ENCODE results near the gene RNF224.

GRCh38 chr9:136994284-136995363 lies 1.7 kb downstream of the CLIC3 start:
- PRO-cap, 7 experiments = no peak in any of the 7 experiments

DNA sequence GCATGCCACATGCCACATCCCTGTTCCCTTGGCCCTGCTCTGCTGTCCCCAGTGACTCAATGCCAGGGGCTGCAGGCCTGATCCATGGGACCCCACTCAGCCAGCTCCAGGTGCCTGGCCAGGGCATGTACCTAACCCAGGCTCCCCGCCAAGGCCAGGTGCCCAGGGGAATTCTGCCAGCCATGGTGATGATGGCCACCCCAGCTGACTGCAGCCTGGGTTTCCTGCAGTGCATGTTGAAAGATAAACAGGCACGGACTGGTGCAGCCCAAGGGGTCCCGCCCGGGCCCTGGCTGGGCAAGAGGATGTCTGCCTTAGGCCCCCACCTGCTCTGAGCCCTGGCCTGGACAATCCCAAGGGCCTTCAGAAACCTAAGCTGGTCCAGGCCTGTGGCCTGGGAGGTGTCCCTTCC lies 1.2 kb downstream of the ABCA2 start:
- PRO-cap, 7 experiments = no peak in any of the 7 experiments

DNA sequence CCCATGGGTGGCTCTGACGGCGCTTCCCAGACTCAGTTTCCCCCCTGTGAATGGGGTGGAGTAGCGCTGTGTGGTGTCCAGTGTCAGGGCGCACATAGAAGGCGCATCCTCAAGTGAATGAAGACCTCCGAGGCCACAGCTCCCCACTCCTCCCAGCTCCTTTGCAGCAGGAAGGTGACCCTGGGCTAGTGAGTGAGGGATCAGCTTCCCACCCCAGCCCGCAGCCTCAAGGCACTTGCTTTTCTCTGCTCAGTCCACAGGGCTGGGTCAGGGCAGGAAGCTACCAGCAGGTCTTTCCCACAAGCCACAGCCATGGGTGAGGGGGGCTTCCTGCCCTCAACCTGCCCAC lies 950 bp upstream of the ABCA2 start:
- PRO-cap, 7 experiments = no peak in any of the 7 experiments

- PRO-cap, 7 experiments = no peak in any of the 7 experiments
These were observed 655 bp downstream of the NPDC1 start for GRCh38 chr9:137045075-137045968.

DNA sequence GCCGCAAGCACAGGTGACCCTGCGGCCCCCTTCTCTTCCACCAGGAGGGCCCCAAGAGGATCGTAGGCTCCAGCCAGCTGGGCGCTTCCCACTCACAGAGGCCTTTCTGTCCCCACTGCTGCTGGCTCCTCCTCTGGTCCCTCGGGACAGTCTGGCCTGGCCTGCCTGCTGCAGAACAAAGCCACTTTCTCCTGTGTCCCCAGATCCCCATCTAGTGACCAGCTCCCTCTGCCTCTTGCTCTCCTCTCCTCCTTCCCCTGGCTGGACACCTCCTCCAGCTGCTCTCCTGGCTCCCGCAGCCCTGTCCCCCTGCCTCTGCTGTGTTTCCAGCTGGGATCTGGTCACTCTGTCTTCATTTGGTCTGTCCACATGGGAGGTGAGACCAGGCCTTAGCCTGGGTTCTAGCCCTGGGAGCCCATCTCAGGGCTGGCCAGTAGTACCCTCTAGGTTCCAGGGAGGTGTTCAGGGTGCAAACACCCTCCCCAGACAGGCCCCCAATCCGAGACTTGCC lies 680 bp upstream of the SAPCD2 start:
- PRO-cap, 7 experiments = no peak in any of the 7 experiments

GRCh38 chr9:137085458-137086514 lies 999 bp upstream of the MAN1B1 start:
- PRO-cap, 7 experiments = peak in 2 of 7 experiments; most common plus-strand start chr9:137086205 (in 2)

DNA sequence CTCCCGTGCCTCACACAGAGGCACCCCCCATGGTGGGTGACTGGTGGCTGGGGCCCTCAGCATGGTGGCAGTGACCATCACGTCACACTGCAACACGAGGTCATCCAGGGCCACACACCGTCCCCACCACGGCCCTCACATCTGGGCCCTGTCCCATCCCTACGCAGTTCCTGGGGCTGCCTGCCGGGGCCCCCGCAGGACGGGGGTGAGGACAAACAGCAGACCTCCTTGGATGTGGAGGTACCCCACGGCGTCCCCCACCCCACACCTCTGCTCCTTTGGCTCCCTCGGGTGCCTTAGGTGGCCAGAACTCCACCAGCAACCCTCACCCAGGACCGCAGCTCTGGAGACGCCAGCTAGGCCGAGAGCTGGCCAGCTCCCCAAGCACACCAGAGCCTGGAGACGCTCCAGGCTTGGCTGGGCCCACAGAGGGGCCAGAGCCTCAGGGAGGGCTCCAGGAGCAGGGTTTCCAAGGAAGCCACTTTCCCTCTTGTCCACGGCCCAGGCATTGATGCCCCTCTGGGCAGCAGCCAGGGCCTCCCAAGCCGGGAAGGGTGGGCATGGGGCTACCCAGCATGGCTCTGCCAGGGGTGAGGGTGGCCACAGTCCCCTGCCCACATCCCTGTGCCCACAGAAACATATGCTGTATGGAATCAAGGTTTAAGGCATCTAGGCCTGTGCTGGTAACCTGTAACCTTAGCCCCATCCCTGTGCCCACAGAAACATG lies 1.3 kb upstream of the DPP7 start:
- PRO-cap, 7 experiments = no peak in any of the 7 experiments

- PRO-cap, 7 experiments = no peak in any of the 7 experiments
These were observed 2.3 kb upstream of the DPP7 start for GRCh38 chr9:137116531-137117495.

- PRO-cap, 7 experiments = peak in 7 of 7 experiments; most common plus-strand start chr9:137223750 (in 7); most common minus-strand start chr9:137223372 (in 5)
These were observed 1.4 kb upstream of the CYSRT1 start for GRCh38 chr9:137223243-137224351.

DNA sequence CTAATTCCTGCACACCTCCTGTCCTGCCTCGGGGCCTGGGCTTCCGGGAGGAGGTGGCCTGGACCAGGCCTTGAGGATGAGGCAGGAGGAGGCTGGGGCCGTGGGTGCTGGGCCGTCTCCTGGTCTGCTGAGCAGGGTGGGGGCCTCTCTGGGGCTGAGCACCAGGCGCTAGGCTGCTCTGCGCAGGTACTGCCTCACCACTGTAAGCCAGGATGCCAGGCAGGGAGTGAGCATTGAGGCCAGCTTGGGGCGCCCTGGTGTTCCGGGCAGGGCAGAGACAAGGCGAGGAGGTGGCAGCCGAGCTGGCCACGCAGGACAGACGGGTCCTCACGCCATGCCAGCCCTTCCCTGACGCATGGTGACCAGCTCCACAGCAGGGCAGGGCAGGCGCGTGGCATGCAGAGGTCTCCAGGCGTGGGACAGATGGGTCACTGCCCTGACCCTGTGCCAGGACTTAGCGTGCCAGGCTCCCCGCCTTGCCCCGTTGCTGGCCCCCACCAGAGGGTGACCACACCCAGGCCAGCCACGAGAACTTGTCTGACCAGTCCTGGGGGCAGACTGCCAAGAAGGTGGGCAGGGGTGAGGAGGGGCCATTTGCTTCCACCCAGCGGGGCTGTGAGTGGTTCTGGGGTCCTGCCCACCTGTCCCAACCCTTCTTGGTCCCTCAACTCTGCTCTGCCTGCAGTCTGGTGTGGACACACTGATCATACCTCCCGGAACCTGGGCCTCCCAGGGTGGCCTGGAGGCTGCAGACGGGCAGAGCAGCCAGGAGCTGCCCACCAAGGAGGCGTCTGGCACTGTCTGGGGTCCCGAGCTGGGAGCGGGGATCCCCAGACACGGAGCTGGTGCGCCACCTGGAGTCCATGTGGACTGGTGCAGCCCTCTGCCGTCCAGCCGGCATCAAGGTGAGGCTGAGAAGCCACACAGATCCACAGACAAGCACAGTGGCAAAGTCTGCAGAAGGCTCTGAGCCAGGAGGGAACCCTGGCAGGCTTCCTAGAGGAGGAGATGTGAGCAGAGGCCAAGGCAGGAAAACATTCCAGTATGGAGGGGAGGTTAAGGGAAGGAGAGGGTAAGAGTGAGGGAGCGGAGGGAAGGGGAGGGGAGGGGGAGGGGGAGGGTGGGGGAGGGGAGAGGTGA lies at the start of gene RNF224:
Gene RNF224 (plus strand): TSS at position 667 of the 1,140 bp plus-strand sequence.
- PRO-cap, 7 experiments = no peak in any of the 7 experiments

GRCh38 chr9:137241482-137241853 lies 381 bp downstream of the TUBB4B start:
- PRO-cap, 7 experiments = peak in 1 of 7 experiments; most common plus-strand start chr9:137241719 (in 1); most common minus-strand start chr9:137241568 (in 1)

DNA sequence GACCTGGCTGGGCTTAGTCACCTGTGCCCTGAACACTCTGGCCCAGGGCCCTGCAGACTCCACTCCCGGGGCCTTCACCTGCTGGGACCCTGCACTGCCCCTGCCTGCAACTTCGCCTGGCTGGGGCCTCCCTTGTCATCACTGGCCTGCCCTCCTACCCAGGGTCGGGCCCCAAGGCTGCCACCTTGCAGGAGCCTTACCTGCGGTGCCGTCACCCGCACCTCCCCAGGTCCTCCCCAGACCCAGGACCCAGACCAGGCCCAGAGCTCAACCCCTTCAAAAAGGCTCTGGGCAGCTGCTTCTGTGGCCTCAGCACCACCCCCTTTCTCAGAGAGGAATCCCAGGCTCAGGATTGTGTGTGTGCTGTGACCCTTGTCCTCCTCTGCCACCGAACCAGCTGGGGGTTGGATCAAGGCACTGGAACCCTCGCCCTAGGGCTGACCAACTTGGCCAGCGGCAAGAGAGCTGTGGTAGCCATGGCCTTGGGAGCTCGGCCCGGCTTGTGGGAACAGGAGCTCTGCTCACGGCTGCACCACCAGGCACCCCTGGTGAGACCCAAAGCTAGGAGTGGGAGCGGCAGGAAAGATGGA lies 1.1 kb upstream of the NELFB start:
- PRO-cap, 7 experiments = no peak in any of the 7 experiments

GRCh38 chr9:137269136-137269953 lies 8.2 kb upstream of the TOR4A start:
- PRO-cap, 7 experiments = no peak in any of the 7 experiments

DNA sequence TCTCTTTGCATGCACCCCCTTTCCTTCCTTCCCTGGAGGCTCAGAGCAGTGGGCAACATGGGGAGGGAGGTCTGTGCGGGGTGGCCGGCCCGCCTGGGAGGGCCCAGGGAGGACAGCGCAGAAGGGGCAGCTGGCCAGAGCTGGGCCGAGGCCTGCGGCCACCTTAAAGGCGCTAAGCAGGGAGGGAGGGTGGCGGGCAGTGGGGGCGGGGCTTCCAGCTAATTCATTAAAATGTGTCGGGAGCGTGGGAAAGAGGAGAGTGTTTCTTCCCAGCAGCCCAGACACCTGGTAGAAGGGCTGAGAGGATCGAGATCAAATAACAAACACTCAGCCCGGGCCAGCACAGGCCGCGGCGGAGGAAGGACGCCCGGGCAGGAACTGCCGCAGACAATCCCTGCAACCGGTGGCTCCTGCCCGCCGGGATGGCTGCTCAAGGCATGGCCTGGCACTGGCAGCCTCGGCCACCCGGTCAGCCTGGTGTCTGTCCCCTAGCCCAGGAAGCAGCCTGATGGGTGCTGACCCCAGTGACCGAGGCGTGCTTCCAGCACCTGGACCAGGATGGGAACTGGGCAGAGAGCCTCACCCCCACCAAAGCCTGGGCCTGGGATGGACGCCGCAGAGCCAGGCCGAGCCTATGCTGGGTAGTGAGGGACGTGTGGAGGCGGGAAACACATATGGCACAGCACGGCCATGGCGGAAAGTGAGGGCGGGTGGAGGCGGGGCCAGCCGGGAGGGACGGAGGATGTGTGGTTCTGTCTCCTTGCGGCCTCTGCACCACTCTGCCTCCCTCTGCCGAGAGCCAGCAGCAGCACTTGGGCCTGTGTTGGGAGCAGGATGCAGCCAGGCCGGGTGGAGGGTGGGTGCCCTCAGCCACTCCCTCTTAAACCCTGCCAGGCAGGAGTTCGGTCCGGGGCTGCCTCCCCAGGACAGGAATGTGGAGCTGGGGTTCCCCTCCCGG lies 3.2 kb upstream of the NRARP start:
- PRO-cap, 7 experiments = peak in 1 of 7 experiments; most common plus-strand start position 774 of the sequence (in 1); most common minus-strand start position 781 of the sequence (in 1)

DNA sequence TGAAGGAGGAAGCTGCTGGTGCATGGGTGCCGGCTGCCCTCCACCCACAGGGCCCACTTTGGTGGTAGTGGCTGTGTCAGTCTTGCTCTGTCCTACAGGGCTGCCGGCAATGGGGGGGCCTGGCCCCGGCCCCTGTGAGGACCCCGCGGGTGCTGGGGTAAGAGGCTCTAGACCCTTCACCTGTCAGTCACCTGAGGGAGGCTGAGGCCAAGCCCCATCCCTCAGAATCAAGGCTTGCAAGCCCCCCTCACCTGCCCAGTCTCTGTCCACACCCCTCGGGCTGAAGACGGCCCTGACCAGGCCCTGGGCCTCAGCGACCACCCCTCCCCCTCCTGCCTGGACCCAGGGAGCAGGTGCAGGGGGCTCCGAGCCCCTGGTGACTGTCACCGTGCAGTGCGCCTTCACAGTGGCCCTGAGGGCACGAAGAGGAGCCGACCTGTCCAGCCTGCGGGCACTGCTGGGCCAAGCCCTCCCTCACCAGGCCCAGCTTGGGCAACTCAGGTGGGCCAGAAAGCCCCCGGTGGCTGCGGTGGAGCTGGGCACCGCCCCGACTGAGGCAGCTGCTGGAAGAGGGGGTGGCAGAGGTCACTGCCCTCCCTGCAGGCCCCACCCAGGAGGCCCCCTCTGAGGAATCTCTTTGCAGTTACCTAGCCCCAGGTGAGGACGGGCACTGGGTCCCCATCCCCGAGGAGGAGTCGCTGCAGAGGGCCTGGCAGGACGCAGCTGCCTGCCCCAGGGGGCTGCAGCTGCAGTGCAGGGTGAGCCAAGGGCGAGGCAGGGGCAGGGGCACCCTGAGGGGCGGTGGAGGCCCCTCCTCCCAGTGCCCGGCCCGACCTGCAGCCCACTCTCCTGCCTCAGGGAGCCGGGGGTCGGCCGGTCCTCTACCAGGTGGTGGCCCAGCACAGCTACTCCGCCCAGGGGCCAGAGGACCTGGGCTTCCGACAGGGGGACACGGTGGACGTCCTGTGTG lies 7.8 kb downstream of the ENTPD8 start:
- PRO-cap, 7 experiments = no peak in any of the 7 experiments

DNA sequence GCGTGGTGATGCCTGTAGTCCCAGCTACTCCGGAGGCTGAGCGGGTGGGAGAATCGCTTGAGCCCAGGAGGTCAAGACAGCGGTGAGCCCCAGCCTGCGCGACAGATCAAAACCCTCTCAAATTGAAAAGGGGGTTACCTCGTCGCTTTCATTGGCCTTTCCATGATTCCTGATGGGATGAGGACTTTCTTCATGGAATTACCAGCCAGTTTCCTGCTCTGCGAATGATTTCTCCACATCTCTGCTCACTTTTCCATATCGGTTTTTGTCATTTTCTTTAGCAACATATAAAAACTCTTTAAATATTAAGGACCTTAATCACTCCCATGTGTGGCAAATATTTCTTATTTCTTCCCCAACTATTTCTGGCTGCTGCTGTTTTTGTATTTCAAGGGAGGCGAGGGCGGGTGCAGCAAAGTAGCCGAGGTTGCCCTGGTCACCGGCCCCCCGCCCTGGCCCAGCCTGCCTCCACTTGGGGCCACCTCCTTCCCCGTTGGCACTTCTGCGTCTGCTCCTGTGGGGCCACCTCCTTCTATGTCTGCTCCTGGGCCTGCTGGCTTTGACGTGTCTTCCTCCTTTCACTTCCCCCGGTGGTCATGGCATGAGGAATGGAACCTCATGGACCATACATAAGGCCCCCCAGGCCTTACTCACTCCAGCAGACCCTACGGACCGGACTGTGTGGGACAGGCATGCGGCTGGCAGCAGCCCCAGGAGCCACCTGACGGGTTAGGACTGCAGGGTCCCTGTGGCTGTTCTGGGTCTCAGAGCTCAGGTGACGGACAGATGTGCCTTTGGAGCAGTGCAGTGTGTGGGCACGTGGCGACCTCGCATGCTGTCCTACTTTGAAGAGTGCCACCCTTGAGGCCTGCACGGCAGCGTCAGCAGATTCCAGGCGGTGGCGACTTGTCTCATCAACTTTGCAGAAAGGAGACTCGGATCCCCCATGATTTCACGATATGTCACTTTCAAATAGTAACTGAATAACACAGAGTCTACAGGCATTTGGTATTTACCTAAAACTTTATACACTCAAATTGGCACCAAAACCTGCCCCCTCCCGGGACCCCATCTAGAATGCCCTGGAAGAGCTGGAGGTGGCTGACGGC lies 5.8 kb upstream of the ENTPD8 start:
- PRO-cap, 7 experiments = no peak in any of the 7 experiments

- PRO-cap, 7 experiments = peak in 1 of 7 experiments; most common minus-strand start chr9:137450858 (in 1)
These were observed 8.4 kb downstream of the NSMF start for GRCh38 chr9:137450597-137451194.

- PRO-cap, 7 experiments = no peak in any of the 7 experiments
These were observed 4.2 kb downstream of the NSMF start for GRCh38 chr9:137454852-137455494.

DNA sequence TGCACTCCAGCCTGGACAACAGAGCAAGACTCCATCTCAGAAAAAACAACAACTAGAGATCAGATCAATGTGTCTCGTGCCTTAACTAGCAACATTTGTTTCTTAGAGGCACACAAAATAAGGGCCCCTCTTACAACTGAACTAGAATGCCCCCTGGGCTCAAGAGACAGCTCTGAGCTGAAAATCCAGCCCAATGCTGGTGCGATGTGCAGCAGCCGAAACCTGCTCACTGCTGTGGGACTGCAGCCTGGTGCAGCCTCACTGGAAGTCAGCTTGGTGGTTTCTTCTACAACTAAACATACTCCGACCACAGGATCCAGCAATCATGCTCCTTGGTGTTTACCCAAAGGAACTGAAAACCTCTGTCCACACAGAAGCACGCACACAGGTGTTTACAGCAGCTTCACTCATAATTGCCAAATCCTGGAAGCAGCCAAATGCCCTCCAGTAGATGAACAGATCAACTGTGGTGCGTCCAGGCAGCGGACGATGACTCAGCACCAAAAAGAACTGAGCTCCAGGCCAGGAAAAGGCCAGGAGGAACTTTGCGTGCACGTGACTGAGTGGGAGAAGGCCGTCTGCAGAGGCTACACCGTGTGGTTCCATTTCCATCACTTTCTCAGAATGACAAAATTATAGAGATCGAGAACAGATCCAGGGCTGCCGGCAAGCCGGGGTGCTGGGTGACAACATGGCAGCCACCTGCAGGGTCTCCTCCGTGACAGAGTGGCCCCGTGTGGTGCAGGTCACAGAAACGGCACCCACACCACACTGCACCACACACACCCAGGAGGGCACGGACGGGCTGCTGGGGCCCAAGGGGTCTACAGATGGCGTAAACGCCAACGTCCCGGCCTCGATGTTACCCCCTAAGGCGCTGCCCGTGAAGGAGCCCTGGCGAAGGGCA lies 23.0 kb upstream of the NSMF start:
- PRO-cap, 7 experiments = no peak in any of the 7 experiments

DNA sequence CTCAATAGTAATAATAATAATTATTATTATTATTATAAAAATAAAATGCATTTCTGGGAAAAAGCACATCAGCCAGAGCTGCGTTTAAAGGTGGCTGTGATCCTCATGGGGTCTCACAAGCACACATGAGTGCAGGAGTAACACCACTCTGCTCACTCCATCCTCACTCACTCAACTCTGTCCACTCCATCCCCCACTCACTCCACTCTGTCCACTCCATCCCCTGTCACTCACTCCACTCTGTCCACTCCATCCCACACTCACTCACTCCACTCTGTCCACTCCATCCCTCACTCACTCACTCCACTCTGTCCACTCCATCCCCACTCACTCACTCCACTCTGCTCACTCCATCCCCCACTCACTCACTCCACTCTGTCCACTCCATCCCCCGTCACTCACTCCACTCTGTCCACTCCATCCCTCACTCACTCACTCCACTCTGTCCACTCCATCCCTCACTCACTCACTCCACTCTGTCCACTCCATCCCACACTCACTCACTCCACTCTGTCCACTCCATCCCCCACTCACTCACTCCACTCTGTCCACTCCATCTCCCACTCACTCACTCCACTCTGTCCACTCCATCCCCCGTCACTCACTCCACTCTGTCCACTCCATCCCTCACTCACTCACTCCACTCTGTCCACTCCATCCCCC lies 33.3 kb downstream of the PNPLA7 start:
- PRO-cap, 7 experiments = no peak in any of the 7 experiments

Data from T-cell (primary cell).